Measurements from ENCODE around the genes PRTFDC1 and MYO3A.

DNA sequence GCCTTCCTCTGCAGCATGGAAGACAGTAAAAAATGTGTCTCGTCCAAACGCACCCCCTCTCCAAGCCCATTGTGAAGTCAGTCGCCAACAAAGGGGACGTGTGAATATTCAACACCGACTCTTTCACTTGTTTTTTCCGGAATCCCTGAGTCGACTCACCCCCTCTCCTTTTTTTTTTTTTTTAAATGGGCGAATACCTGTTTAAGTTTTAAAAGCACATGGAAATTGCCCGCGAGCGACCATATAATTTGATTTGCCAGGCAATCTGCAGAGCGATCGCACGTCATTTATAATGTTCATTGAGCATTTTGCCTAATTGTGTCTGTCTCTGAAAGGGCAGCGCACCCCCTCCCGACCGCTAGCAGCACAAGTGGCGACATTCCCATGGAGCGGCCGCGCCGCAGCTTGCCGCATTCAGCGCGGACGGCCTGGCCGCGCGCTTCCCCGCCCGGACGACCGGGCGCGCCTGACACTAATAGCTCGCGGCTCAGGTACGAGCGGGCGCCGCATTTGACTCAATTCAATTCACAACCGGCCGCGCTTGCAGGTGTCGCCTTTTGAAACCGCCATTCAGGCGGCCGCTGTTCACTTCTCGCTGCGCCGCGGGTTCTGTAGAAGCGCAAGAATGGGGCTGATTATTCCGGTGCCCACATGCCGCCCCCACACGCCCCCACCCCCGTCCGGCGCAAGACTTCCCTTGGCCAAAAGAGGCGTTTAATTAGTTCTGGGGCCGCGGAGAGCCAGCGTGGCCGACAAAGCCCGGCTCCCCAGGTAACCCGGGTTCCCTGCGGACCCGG is 19.0 kb upstream of the PTF1A start:
- PRO-cap, result no peak
- RAMPAGE, long total RNA, result no peak

- PRO-cap, result no peak
- RAMPAGE, long total RNA, result no peak
Observed at GRCh38 chr10:23369942-23370628, 25.5 kb upstream of the C10orf67 start.

GRCh38 chr10:23512328-23512883 is 73.5 kb downstream of the OTUD1 start:
- PRO-cap, result no peak
- RAMPAGE, long total RNA, result no peak

DNA sequence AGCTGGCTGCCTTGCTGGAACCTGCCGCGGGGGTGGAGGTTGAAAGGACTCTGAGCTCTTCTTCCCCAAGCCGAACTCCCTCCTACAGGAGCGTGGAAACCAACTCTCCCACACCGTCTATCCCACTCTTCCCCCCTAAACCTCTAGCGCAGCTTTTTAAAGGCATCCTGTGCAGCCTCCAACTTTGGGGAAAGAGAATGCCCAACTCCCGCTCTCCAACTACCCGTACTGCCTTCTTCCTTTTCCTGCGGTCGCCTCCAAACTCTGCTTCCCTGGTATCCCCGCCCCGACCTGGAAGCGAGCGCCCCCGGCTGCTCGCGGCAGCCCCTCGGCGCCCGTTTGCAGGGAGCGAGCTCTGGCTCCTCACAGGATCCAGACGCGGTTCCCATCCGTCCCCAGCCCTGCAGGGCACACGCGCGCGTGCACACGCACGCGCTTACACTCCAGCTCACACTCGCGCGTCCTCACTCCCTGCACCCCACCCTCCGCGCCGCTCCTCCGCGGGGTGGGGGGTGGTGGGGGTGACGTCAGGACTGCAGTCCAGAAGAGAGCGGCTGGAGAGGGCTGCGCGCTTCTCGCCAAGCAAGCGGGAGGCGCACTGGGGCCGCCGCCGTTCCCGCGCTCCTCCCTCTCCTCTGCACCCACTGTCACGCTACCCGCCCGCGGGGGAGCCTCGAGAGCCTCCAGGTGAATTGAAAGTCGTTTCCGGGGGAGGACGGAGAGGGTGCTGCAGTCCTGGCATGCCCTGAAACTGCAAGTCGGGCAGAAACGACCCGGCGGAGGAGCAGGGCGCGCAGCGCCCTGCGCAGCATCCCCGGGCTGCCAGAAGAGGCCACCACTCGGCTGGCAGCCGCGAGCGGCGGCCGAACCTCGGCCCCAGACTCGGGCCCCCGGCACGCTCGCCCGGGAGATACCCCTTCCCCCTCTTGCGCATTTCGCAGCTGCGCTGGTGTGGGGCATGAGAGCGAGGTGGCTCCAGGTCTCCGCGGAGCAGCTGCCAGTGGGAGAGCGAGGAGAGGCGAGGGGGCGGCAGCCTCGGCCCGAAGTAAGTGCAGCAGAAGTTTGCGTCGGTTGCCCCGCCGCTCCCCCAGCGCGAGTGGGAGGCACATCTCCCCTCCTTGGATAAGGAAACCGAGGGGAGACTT is 255.7 kb downstream of the OTUD1 start:
- PRO-cap, result no peak
- RAMPAGE, long total RNA, result no peak

- PRO-cap, result no peak
- RAMPAGE, long total RNA, result no peak
Observed at GRCh38 chr10:24209864-24210554, 1.1 kb downstream of the KIAA1217 start.

GRCh38 chr10:24450616-24451368 is 241.9 kb downstream of the KIAA1217 start:
- PRO-cap, result no peak
- RAMPAGE, long total RNA, result no peak

DNA sequence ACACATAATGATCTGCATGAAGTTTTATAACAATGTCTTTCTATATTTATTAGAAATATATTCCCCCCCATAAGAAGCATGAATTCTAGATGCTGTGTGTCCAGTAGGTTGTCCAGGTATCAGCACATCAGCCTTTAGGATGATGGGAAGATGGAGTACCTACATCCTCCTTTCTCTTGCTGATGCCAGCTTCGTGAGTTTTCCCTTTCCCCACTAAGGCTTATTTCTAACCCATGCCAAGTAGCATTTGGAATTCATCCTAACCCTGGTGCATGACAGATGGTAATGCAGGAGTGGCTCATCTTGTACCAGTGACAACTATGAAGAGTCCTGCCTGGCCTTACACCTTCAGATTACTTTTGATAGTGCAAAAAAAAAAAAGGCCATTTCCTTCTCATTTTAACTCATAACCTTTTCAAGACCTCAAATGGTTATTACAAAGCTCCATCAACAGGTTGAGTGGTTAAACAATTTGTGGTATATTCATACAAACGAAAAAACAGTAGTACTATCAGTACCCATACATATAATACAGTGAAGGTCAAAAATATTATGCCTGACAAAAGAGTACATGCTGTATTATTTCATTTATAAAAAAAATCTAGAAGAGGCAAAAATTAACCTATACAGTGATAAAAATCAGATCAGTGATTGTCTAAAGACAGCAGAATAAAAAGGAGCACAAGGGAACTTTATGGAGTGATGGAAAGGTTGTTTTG is 58.6 kb downstream of the ARHGAP21 start:
- PRO-cap, result no peak
- RAMPAGE, long total RNA, result no peak

GRCh38 chr10:24790409-24791186 is 66.9 kb upstream of the ARHGAP21 start:
- PRO-cap, result no peak
- RAMPAGE, long total RNA, result no peak

GRCh38 chr10:24882192-24882662 is 70.2 kb downstream of the PRTFDC1 start:
- PRO-cap, result no peak
- RAMPAGE, long total RNA, result no peak

DNA sequence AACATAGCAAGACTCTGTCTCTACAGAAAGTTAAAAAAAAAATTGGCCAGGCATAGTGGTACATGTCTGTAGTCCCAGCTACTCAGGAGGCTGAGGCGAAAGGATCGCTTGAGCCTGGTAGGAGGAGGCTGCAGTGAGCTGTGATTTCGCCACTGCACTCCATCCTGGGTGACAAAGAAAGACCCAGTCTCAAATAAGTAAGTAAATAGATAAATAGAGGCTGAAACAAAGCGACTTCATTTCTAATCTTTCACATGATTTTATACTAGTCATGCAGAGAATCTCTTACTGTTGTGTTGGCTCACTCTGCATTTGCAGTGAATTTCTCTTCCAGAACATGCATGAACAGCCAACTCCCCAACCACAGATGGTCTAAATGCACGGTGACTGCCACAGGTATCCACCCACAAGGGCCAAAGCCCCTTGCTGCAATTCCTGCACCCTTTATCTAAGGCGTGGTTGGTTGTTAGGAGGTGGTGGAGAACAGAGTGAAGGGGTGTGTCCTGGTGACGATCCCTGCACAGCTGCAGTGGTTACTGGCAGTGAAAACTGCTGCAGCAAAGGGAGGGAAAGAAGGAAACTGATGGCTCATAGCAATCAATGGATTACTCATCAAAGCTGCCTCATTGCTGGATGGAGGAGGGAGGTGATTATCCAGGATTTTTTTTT is 50.7 kb downstream of the PRTFDC1 start:
- PRO-cap, result no peak
- RAMPAGE, long total RNA, result no peak

DNA sequence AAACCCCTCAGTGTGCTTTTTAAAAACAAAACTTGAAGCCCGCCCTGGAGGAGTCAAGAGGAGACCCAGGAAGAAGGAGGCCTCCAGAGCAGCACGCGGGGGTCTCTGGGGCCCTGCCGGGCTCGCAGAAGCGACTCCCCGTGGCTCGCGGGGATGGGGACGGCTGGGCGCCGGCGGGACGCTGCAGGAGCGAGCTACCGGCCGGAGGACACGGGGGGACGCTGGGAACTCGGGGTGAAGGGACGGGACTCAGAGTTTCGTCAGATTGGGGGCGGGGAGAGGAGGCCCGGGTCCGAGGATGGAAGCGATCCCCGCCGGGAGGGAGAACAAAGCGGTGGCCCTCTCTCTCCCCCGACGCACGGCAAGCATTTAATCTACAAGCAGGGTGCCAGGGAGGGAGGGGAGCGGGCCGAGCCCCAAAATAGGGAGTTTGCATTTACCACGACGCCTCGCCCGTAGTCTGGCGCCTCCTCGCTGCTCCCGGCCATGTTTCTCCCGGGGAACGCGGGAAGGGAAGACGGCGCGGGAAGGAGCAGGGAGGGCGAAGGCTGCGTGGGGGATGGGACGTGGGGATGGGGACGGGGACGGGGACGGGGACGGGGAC is at the start of gene PRTFDC1:
Gene PRTFDC1 (minus strand): TSS at position 519 of the 604 bp plus-strand sequence.
- PRO-cap, result no peak
- RAMPAGE, long total RNA, result no peak

GRCh38 chr10:25080830-25081439 is 64.5 kb downstream of the THNSL1 start:
- PRO-cap, result no peak
- RAMPAGE, long total RNA, result no peak

- PRO-cap, result no peak
- RAMPAGE, long total RNA, result no peak
Observed at GRCh38 chr10:25933613-25934638, at the start of gene MYO3A. Gene MYO3A (plus strand): TSS chr10:25934229.

- PRO-cap, result no peak
- RAMPAGE, long total RNA, result no peak
Observed at GRCh38 chr10:26043951-26044485, 110.0 kb downstream of the MYO3A start.

GRCh38 chr10:26212186-26212385 is 4.5 kb upstream of the GAD2 start:
- PRO-cap, result no peak
- RAMPAGE, long total RNA, result no peak

DNA sequence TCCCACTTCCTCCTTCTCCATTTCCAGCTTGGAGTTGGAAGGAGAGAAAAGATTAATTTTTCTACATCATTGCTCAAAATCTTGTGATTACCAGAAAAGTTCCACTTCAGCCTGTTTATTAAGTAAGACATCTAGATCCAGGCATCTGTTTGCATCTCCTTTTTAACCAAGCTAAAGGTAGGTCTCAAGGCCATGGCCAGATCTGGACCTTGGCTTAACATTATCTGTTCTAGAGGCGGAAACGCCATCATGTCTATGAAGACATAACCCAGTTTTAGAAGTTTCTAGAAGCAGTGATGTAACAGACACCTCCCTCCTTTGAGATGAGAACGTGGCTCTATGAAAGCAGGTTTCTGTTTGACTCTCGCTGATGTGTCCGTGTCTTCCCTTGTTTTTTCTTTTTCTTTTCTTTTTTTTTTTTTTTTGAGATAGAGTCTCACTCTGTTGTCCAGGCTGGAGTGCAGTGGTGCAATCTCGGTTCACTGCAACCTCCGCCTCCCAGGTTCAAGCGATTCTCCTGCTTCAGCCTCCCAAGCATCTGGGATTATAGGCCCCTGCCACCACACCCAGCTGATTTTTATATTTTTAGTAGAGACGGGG is 36.7 kb downstream of the APBB1IP start:
- PRO-cap, result no peak
- RAMPAGE, long total RNA, result no peak

- PRO-cap, result no peak
- RAMPAGE, long total RNA, result no peak
Observed at GRCh38 chr10:26738770-26739753, 41.6 kb downstream of the PDSS1 start.

- PRO-cap, result no peak
- RAMPAGE, long total RNA, result no peak
Observed at GRCh38 chr10:26860004-26860463, 724 bp downstream of the ABI1 start.

DNA sequence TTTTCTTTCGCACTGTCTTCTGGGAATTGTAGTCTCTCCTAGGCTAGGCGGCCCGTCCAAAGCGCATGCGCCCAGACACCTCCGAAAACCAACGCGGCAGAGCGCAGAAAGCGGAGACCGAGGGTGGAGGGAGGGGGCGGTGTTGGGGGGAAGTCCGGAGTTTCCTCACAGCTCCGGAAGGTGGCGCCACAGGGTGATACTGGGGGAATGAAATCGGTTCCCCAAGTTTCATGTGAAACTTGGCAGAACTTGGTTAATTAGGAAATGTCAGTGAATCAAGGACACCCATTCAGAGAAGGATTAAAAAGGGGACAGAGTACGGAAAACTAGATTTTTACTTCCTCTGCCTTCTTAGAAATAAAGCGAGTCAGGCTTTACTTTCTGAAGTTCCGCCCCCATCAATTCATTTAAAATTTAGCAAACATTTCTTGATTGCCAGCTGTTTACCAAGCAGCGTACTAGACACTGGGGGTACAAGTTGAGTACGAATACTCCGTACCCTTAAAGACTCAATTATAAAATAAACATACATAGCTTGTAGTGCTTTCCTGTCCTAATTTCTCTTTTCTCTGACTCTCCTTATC is 449 bp upstream of the ABI1 start:
- PRO-cap, result bidirectional peak, plus-strand start at position 196 of the sequence, minus-strand start outside the sequence
- RAMPAGE, long total RNA, result no peak

DNA sequence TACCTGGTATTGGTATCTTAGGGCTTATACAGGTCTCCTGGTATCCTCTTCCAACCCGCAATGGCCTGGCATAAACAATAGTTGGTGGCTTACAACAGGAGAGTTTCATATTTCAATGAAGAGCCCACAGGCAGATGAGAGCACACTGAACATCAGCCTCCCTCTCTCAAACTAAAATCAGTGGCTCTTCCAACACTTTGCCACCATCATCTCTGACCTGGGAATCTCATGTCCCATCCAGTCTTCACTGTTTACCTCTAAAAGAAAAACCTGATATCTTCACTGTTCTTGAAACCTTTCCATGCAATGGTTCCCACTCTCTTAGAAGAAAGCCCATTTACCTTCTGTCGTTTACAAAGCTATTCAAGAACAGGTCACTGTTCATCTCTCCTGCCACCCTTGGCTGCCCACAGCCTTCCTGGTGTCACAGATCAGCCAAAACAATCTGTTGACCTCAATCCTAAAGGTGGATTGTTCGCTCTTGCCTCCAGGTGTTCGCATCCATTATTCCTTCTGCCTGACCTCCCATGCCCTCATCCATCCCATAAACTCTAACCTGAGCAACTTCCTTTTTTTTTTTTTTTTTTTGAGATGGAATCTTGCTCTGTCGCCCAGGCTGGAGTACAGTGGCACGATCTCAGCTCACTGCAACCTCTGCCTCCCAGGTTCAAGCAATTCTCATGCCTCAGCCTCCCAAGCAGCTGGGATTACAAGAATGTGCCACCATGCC is 106.1 kb downstream of the MPP7 start:
- PRO-cap, result no peak
- RAMPAGE, long total RNA, result no peak